Helper T cell (primary cell): ENCODE data around the genes TOMM40L, NR1I3, FCGR3B and FCRLA.

DNA sequence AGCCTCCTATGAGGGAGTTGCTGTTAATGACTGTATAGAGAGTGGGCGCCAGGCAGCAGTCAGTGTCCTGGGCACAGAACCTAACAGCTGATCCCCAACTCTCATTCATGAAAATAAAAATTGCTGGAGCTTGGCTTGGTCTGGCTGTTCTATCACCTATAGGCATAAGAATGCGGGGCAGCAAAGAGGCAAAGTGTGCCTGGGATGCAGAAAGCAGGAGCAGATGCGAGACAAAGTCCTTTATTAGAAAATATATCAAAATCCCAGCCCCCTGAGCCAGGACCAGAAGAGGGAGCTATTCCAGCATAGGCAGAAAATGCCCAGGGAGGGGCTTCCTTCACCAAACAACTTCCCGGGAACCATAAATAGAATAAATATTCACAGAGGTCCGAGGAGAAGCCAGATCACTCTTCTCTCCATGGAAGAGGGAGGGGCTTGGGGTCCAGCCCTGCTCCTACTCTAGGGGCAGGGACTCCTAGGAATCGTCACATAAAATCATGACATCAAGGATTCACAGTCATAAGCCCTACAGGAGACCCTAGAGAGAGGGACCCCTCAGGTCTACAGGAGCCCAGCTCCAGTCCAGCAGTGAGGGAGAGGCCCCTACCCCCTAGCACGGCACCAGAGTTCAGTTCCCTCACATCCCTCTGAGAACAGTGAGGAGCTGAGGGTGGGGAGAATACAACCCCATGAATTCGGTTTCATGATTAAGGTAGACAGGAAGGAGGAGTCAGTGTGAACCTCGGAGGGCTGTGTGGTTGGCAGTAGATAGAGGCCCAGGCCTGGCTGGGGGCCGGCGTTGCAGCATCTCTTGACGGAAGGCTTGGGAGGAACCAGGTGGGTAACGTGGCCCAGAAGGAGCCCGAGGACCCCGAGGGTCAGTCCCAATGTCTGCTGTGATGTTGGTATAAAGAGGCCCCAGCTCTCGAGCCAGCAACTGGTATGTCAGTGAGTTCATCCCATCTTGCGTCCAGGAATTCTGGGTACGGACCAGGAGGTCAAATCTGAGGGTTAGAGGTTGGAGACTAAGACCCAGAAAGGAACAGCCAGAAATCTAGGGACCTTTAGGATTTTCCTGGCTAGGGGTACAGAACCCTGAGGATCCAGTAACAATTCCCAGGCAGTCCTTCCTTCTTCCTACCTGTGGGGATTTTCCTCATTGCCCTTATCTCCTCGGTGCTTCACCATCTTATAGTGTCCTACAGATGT is 5.3 kb downstream of the PPOX start:
- PRO-cap, 2 experiments, result no peak in any of the 2 experiments

DNA sequence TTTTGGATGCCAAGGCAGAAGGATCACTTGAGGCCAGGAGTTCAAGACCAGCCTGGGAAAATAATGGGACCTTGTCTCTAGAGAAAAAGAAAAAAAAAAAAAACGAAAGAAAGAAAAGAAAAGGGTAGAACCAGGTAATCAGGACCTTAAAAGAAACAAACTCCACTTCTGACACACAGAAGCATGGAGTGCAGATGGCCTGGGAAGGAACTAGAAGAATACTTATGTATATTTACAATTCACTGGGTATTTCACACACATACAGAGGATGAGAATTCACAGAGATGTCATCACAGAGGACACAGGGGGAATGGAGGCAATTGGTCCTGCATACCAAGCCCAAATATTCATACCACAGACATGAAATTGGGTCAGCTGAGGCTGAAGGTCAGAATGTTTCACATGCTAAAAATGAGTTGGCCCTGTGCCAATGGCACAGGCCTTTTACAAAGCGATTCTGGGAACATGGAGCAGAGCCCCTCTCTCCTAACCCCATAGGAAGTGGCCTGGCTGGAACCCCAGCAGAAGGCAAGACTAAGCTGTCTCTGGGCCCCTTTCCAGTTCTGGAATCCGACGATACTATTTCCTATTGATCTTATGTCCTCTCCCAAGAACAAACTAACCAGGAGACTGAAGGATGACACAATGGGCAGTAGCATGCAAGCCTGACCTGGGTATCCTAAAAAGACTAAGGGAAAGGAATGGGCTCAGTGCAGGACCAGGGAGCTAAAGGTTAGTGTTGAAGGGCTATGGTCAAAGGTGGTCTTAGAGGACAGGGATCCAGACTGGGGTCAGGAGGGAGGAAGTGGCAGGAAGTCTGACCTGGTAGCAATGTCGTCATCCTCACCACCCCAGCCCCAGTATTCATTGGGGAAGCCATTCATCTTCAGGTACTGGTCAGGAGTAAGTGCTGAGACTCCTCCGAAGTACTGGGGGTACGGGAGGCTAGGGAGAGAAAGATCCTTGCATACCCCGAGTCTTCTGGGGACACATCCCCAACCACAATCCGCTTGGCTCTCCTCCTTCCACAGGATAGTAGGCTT is 4.2 kb downstream of the B4GALT3 start:
- PRO-cap, 2 experiments, result no peak in any of the 2 experiments

- PRO-cap, 2 experiments, result no peak in any of the 2 experiments
These were observed 9.6 kb downstream of the ADAMTS4 start for GRCh38 chr1:161189259-161189744.

GRCh38 chr1:161215752-161216285 is 724 bp downstream of the FCER1G start:
- PRO-cap, 2 experiments, result no peak in any of the 2 experiments

GRCh38 chr1:161216643-161217934 is 2.0 kb downstream of the FCER1G start:
- PRO-cap, 2 experiments, result no peak in any of the 2 experiments

DNA sequence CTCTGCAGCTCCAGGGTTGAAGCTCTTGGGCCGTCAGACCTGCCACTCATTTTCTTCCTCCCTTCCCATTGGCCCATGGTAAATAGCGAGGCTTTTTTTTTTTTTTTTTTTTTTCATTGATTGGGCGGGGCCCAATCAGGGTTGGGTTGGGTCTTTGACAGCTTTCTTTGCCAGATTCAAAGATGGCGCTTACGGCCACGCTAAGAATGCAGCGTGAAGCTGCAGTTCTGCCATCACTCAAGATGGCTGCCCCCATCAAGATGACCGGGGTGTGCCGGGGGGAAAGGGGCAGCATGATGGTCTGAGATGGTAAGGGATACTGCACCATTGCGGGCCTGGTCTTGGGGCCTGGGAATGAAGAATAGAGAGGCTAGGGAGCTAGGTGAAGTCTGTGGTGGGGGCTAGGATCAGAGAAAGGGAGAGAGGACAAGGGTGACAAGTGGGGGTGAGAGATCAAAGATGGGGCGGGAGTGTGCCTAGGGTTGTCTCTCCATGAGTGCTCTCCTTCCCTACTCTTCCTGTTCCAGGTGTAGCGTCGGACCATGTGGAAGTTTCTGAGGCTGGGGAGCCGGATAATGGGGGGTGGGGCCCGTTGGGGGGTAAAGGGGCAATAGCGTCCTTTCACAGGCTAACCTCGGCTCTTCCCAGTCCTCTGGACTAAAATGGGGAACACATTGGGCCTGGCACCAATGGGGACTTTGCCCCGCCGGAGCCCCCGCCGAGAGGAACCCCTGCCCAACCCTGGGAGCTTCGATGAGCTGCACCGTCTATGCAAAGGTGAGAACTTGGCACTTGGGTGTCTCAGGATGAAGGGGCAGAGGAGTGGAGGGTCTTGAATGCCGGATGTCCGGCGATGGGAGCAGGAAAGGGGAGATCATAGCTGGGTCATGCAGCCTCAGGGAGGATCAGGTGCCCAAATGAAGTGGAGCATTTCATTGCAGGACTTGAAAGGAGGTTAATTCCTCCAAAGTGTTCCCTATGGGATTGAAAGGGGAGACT is at the start of gene TOMM40L:
TSS of gene TOMM40L (plus strand) at position 233 of the 999 bp plus-strand sequence.
- PRO-cap, 2 experiments, result peak in 1 of 2 experiments; most common plus-strand start position 233 of the sequence (in 1)

GRCh38 chr1:161237963-161238462 is at the start of gene NR1I3:
TSS of gene NR1I3 (minus strand) at chr1:161238203.
- PRO-cap, 2 experiments, result no peak in any of the 2 experiments

DNA sequence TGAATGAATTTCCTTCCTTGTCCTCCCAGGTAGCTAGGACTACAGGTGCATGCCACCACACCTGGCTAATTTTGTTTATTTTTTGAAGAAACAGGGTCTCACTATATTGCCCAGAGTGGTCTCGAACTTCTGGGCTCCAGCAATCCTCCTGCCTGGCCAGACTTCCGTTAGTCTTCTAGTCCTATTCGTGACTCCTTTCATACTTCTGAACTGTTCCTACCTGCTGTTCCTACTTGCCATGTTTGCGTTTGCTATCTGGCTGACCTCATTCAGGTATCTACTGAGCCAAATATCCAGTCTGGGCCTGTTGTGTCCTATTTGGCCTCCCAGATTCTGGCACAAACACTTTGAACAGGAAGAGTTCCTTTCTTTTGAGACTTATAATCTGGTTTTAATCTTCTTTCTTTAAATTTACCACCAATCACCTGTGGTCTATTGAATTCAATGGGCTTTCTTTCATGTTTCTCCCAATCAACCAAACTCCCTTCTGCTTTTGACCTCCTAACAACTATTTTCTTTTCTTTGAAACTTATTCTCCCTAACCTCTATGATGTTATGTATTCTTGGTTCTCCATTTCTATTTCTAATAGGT is 6.9 kb upstream of the NR1I3 start:
- PRO-cap, 2 experiments, result no peak in any of the 2 experiments

DNA sequence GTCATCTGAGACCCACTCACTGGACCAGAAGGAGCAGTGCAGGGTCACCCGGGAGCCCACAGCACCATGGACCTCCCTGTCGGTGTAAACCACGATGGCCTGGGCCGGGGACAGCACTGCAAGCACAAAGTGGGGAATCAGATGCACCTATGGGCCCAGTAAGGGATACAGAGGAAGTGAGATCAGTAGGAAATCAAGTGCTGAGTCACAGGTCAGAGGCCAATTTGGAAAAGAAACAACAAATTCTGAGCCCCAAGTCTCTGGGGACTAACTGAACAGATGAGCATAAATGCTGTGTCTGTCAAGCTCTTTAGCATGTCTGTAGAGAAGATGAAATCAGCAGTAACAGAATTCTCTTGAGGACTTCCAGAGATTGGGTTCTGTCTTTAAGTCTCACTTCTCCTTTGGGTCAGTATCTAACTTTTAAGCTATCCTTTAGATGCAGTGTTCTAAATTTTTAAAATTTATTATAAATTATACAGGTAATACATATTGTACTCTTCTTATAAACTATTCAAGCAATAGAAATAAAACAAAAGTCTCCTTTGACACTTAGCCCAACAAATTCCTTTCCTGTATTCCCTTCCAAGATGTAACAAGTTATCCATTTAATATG is 2.4 kb downstream of the MPZ start:
- PRO-cap, 2 experiments, result no peak in any of the 2 experiments

GRCh38 chr1:161389404-161390076 is 21.9 kb upstream of the CFAP126 start:
- PRO-cap, 2 experiments, result peak in 2 of 2 experiments; most common minus-strand start chr1:161389906 (in 1)

- PRO-cap, 2 experiments, result peak in 2 of 2 experiments; most common plus-strand start chr1:161390307 (in 2); most common minus-strand start chr1:161390750 (in 2)
These were observed 22.7 kb upstream of the CFAP126 start for GRCh38 chr1:161390077-161391066.

- PRO-cap, 2 experiments, result no peak in any of the 2 experiments
These were observed 62.9 kb upstream of the CFAP126 start for GRCh38 chr1:161430628-161430885.

GRCh38 chr1:161509855-161510602 is 4.8 kb downstream of the FCGR2A start:
- PRO-cap, 2 experiments, result no peak in any of the 2 experiments

DNA sequence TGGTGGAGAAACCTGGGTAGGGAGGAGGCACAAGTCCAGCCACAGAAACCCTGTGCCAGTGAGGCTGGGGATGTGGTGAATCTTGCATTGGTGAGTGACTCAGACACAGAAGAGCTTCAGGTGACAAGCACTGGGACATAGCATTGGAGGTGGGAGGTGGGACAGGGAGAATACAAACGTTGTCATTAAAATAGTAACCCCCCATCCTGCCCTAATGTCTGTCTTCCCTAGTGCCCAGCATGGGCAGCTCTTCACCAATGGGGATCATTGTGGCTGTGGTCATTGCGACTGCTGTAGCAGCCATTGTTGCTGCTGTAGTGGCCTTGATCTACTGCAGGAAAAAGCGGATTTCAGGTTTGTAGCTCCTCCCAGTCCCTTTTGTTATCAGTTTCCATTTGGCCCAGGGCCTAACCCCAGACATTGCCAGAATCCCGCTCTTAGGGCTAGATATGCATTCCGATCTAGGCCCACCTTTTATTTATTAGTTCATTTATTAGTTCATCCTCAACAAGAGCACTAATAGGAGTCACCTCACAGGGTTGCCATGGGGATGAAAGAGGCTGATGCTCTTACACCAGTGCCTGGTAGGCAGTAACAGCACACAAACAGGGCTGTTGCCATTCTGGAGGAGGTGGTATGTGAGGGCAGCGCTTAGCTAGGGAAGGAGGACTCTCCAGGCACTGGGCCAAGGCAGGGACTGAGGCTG is 5.5 kb downstream of the FCGR2A start:
- PRO-cap, 2 experiments, result no peak in any of the 2 experiments

DNA sequence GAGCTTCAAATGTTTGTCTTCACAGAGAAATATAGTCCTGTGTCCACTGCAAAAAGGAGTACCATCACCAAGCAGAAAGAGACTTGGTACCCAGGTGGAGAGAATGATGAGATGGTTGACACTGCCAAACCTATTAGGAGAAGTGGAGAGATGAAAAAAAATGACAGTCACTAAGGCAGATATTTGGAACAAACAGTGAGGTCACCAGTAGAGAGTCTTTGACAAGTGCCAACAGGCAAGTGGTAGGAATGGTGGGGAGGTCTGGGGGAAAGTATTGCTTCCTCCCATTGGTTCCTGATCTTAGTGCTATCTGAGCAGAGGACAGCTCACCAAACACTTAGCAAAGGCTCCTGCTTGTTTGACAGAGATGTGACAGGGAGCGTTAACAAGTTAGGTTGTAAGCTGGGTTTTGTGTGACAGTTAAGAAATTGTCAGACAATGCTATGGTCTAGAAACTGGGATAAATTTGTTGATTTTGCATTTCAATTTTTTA is 6.4 kb downstream of the FCGR3B start:
- PRO-cap, 2 experiments, result no peak in any of the 2 experiments

DNA sequence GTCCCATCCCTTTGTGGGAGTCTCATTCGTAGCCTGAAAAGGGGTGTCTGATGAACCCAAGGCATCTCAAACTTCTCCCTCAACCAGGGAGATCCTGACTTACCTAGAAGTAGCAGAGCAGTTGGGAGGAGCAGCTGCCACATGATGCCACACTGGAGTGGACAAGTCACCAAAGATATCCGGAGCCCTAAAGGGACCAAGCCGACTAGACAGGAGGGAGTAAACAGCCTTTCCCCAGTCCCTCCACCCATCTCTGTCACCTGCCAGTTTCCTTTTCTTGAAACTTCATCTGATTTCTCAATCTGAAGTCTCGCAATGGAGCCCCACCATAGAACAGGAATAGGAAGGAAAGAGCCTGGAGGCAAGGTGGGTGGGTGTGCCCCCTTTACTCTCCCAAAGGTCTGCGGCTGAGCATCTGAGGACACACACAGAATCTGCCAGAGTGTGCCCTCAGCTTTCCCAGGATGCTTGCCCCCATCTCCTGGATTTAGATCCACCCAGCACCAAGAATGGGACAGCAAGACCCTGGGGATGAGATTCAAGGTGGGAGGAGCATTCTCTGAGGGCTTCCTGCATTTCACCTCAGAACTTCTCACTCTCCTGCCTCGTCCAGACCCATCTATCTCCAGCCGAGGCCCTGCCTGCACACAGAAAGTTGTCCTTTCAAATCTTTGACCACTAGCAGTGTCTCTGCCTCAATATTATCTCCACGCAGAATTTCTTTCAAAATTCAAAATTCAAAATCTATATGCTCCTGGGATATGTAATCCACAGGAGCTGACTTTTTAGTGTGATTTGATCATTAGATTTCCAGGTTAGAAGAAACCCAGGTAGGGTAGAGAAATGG is at the start of gene FCGR3B:
TSS of gene FCGR3B (minus strand) at position 225 of the 847 bp plus-strand sequence.
- PRO-cap, 2 experiments, result no peak in any of the 2 experiments

DNA sequence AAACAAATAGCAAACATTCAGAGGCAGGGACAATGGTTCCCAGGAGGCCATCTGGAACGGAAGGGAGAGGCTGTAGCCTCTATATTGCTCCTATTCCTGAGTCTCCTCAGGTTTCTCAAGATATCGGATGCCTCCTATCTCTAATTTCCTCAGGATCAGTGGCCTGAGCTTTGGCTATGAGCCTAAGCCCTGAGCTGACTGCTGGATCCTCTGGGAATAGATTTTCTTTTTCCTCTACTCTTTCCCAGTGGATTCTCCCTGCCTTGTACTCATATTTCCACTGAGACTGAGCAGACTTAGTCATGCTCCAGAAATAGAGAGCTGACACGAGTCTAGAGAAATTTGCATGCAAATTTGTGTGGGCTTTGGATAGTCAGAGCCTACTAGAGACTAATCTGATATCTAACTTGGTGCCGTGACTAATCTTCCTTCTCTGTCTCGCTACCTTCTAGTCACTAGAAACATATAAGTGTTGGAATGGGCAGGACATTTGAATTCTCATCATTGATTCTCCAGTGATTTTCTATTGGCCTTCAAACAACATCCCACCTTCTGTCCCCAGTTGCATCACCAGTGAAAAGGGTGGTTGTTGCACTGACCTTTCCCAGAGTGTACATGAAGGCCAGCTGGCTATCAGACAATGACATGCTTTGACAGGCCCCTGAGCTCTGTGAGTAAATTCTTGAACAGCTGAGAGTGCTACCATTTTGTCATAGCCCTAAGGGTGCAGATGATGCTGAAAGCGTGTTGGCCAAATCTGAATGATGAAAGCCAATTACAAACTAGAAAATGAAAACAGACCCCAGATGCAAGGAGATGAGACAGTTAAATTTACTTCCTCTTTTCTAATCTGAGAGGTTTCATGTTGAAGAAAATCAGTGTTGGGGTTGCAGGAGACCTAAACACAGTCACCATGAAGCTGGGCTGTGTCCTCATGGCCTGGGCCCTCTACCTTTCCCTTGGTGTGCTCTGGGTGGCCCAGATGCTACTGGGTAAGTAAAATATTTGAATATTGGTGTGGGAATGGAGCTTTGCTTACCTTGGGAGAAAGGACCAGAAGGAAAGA is at the start of gene FCRLA:
TSS of gene FCRLA (plus strand) at position 878 of the 1,066 bp plus-strand sequence.
- PRO-cap, 2 experiments, result no peak in any of the 2 experiments

GRCh38 chr1:161839459-161839957 is 73.4 kb downstream of the ATF6 start:
- PRO-cap, 2 experiments, result no peak in any of the 2 experiments

DNA sequence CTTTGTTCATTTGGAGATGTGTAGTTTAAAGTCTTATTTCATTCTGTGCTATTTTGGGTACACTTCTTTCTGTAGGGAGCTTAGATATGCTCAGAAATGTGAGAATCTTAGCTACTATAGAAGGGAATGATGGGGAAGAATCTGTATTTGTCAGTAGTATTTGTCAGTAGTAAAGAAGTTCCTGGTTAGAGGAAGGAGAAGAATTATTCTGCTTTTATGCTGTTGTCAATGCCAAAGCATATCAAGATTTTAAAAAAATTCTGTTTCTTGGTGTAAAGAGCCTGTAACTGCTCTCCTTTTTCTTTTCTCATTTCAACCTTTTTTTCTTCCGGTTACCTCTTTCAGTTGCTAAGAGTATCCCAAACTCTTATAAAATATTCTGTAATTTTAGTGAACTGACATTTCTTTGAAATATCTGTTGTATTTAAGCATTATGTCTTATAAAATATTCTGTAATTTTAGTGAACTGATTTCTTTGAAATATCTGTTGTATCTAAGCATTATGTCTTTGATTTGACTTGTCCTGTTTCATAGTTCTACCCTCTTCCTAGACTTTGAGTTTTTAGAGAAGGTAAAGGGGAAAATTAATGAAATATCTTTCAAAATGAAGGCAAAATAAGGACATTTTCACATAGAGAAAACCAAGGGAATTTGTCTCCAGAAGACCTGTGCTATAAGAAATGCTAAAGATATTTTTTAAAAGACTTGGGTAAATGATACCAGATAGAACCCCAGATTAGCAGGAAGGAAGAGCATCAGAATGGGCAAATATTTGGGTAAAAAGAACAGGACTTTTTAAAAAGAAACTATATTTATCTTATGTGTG is 91.0 kb downstream of the ATF6 start:
- PRO-cap, 2 experiments, result no peak in any of the 2 experiments

DNA sequence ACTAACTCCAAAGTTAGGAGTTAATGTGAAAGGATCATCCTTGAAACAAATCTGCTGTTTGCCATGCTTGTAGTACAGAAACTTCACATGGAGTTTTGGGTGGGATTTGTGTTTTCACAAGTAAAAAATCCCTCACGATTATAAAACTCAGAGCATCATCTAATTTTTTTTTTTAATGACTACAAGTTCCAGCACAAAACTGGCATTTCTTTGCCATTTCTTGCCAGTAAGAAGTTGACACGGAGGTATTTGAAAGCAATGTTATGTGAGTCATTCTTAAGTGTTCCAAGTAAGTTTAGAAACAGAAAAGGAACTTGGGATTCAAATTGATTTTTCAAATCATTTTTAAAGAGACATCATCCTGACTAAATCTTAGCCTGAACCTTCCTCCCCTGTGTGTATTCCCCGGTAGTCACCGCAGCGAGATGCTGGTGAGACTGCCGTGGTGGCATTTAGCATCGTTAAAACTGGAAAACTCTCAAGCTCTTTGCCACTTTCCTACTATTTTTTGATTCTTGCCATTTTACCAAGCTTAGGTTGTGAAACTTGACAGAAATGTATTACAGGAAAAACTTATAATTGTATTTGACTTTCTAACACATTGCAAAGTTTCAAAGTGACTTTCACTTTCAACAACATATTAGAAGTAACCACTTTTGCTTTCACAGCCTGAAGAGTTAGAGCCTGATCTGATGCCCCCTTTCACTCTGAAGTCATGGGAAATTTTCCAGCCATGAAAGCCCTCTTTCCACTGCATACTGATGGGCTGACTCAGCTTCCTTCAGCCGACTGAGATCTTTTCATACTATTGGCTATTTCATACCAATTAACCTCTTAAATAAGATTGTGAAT is 61.5 kb downstream of the OLFML2B start:
- PRO-cap, 2 experiments, result no peak in any of the 2 experiments